Cardiac septum (tissue), 1 donor: ENCODE measurements around the gene ENPP1.

- PRO-cap = bidirectional peak, plus-strand start at chr6:131808020, minus-strand start at chr6:131807897
These were observed at the start of gene ENPP1 for GRCh38 chr6:131807466-131808748. Gene ENPP1 (plus strand): TSS chr6:131808020.

- PRO-cap = no peak
These were observed 194.2 kb upstream of the CCN2 start for GRCh38 chr6:132145469-132145723.

DNA sequence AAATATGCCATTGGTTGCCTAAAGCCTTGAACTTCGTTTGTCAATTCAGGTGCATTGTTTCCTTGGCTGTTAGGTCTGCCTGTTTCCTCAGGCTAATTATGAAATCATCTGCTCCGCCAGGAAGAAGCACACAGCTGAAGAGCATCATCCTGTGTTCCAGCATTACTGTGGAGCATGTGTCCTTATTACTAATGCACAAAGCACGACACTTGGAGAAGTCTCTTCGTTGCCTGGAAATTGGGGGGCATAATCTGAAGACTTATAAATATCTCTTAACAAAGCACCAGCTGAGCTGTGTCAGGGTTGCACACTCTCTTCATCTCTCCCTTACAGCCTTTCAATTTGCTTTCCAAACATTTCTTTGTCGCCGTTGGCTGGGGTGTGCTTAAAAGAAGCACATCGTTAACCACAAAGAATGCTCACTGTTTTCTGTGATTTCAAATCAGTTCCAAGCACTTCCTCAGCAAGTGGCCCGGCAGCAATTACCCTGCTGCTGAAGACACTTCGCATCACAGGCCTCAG, 9.5 kb downstream of the MOXD1 start:
- PRO-cap = no peak

DNA sequence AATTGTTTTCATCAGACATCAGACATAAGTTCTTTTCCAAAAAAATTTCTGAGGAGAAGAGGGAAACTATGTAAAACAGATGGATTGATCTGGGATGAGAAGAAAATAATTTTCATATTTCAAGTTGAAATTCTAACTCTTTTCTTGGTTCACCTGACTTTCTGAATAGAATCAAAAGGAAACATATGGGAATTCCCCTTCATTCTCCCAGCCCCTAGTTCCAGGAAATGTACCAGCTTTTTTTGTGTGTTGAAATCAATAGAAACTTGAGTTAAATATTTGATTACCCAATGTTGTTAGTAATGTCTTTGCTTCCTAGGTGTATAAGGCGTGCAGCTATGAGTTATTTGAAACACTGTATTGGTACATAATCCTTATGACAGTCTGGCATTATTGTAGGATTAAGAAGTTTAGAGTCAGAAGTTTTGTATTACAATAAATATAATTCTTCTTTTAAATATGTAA, 21.5 kb downstream of the VNN2 start:
- PRO-cap = no peak

- PRO-cap = no peak
These were observed 6.6 kb upstream of the VNN2 start for GRCh38 chr6:132764179-132764788.

- PRO-cap = no peak
These were observed 3.3 kb downstream of the RPS12 start for GRCh38 chr6:132817352-132818414.

DNA sequence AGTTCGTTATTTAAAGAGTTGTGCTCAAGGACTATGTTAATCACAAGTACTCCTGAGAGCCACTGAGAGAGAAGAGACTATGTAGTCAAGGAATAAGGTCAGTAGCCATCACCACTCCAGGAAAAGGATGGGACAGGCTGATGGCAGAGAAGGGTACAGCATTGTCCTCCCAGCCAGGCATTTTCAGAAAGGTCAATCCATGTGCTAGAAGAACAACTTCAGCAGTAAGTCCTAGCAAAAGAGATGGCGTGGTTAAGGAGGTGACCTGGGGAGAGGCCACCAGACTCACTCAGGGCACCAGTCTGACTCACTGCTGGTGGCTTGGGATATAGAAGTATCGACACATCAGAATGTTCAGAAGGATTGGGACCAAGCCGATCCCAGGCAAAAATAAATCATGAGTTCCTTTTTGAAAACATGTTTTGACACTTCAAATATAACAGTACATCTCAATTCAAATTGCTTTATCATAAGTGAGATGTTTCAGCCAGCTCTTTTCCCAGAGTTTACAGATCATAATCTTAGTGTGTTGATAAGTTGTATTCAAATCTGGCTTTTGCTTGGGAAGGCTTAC, 6.5 kb downstream of the RPS12 start:
- PRO-cap = unidirectional peak, plus-strand start at position 351 of the sequence

DNA sequence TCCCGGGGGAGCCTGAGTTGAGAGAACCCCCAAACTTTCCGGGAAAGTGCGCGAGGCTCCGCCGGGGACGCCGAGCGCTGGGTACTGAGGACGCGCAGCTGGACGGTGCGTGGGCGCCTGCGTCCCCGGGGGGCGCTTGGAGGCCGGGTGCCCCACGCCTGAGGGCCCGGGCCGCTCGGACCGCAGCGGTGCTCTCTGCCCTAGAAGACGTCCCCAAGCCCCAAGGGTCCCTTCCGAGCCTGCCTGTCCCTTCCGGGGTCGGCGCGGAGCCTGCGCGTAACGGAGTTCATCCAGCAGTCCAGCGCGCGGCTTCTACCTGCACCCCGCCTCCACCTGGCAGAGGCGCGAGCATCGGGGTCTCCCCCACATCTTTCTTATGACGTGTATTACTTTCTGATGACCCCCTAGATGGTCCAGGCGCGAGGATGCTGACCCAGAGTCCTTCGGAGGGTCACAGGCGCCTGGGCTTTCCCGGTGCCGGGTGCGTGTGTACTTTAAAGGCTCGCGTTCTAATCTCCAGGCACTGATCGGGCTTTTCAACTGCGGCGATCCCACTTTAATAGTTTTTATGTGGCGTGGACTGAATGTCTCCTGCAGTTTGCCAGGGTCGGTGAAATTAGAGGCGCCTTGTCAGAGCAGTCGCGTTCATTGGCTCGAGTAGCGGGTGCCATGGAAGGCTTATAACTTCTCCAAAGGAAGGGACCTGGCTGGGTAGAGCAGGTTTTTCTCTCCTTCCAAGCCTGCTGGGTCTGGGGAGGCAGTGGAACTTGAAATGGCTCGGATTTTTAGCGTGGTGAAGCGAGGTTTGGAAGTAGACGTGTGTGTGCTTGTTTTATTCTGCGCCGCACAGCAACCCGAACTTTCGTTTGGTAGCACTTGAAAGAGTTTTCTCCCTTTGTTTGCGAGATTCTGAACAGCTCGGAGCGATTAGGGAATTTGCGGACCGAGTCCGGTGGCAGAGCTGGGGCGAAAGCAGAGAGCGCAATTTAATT, 925 bp downstream of the EYA4 start:
- PRO-cap = no peak

DNA sequence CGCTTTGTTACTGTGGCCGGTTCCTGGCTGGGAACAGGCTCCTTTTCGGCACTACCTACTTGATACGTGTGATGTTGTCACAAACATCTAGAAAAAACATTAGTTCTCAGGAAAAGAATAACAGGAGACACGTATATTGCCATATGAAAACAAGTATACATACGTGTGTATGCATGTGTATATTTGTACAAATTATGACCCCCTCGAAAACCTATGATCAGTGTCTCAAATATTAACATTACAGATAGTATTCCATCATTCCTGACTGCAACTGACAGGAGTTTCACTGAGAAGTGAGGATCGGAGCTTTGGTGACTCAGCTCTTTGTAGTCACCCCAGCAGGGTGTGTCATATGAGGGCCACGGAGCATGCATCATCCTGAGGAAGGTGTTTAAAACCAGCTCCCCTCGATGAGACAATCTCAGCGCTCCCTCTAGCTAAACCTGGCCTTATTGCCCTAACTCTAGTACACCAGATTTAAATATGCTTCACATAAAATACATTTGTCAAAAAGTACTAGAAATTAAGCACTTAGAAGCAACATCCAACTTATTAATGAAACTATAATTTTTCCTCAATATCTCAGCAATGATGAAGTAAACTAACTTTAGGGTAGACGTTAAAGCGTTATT, 319.4 kb upstream of the TCF21 start:
- PRO-cap = no peak

DNA sequence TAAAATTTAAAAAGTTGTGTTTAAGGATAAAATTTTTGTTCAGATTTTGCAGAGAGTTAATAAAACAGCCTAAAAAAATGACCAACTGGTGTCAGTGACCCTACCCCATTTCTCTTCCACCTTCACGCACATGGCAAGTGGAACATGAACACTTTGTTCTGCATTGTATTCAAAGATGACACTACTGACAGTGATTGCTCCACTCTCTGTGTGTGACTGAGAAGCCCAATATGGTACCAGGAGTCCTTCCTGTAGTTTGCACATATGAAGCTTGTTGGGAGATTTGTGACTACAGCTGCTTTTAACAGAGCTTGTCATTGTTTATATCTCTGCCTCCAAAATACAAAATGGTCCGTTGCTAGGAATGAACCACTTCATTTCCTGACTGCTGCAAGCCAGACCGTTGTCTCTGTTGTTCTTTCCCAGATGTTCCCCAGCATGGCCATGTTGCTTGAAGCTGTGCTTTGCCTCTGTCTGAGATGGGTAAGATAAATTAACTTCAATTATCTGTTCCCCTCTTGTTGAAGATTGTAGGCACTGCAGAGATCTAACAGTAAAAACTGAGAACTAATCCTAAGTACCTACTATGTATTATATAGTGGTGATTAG, 140.2 kb upstream of the TCF21 start:
- PRO-cap = no peak

- PRO-cap = no peak
These were observed 139.5 kb upstream of the TCF21 start for GRCh38 chr6:133749172-133750028.

- PRO-cap = no peak
These were observed 121.6 kb upstream of the TCF21 start for GRCh38 chr6:133767242-133767807.

- PRO-cap = no peak
These were observed 7.0 kb downstream of the TCF21 start for GRCh38 chr6:133895433-133896697.

DNA sequence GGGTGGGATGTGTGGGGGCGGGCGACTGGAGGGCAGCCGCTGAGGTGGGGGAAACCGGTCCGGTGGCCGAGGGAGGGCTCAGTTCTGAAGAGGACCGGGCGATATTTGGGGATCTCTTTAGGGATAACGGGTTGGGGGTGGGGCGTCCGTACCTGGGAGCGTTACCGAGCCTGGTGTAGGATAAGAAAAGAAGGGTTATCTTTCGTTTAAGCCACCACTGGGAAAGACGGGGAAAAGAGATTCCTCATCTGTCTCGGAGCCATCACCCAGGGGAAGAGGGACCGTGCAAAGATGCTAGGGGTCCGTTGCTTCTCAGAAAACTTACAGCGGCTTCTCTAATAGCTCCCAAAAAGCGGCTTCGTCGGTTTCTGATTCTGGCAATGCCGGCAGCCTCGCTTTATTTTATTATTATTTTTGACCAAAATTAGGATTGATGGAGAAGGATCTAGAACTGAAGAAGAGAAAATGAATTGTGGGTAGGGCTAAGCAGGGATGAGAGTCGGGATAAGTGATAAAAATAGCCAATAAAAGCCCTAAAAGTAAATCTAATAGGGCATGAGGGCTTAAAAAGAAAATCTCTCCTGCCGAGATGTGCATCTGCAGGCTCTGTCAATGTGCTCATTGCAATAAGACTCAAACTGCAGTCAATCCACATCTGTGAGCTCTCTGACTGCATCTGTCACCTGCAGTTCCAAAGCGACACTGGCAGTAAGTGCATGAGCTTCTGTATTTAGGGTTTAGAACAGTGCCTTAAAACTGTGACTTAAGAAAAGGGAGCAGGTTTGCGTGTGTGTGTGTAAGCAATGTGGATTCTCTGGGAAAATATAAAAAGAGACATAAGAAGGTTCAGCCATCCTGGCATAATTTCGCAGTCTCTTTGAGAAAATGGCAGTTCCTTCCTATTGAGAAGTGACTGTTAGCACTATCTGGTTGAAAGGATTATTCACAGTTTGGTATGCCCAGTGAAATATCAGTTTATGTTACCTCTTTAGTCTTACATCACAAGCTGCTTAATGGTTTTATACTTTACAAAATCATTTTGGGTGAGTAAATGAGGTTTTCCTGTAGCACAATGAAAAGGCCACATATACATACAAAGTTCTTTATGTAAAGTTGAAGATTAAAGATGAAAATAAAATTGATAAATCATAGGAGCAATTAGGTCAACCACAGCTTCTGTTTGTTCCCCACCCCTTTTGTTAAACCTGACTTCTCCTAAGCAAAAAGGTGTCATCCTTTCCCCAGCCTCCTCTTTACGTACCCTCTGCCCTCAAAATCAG, 956 bp downstream of the TBPL1 start:
- PRO-cap = no peak

- PRO-cap = no peak
These were observed 38.0 kb downstream of the TBPL1 start for GRCh38 chr6:133990593-133991804.

DNA sequence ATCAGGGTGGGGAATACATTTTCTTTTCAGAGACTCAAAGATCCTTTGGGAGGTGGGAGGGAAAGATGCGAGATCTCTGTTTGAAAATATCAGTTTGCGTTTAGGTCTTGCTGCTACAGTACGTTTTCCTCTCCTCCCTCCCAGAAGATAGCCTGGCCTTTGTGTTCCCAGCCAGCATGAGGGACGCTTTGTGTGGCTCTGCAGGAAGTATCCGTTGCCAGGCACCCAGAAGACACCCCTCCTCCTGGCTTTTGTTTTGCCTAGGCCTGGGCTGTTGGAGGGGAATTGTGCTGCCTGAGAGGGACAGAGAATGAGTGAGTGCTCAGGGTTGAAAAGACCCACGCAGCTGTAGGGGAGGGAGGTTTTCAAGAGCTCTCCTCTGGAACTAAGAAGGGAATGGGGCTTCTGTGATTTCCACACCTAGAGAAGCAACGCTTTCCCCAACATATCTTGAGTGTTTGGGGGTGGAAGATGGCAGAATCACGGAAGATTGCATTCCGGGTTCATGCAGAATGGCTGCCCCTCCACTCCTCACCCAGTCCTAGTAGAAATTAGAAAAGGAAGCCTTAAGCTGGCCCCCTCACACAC, 22.0 kb upstream of the SLC2A12 start:
- PRO-cap = no peak

DNA sequence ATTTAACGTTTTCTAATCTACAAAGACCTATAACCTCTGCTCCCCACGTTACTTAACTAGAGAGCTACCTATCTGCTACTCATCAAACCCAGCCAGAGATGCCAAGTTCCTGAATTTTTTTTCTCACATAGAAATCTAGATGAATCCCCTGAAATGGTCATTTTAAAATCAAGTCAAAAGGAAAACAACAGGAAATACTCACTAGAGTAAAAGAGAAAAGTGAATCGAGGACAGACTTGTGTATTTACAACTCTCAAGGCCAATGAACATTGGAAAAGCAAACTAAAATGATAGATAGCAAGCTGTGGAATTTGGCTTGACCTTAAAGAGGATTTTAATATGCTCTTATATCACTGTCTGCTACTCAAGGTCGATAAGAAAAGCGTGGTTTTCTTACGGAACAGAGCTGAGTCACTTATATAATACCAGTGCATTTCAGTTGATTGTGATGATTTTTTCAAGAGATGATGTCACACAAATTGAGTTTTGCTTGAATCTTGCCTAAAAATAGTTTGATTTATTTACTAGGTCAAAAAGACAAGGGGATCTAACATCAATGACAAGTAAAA, 67.9 kb downstream of the SGK1 start:
- PRO-cap = no peak

- PRO-cap = no peak
These were observed 80.4 kb upstream of the SGK1 start for GRCh38 chr6:134398365-134398748.

DNA sequence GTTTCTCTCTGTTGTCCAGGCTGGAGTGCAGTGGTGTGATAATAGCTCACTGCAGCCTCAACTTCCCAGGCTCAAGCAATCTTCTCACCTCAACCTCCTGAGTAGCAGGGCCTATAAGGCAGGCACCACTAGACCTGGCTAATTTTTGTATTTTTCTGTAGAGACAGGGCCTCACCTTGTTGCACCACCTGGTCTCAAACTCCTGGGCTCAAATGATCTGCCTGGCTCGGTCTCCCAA, 81.7 kb upstream of the SGK1 start:
- PRO-cap = no peak

- PRO-cap = no peak
These were observed 194.9 kb upstream of the SGK1 start for GRCh38 chr6:134512682-134513438.